Myometrial cell (primary cell): ENCODE measurements around the gene MCUR1.

DNA sequence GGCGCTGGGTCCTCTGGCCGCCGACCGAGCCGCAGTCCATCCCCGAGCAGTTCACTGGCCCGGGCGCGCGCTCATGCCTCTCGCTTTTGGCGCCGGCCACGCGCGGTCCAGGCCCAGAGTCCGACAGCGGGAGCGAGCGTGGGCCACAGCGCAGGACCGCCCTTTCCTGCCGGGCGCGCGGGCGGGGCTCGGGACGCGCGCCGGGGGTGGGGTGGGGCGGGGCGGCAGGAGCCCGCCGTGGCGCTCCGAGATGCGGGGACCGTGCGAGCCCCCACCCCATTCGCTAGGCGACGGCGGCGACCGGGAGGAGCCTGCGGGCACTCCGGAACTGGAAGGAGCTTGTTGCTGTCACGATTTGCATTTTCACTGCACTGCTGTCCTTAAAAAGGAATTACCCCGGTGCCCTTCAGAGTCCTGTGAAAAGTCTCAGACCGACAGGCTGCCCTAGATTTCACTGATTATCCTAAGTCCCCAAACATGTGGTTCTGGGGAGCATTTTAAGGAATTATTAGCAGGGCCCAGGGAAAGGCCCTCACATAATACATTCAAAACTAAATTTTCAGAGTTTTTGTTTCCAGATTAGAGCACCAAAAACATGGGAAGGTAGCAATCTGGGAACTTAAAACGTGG is at the start of gene MCUR1:
Gene MCUR1 (minus strand): TSS at position 168 of the 630 bp plus-strand sequence.
- RAMPAGE, long total RNA, result no peak

- RAMPAGE, long total RNA, result no peak
These were observed 34.5 kb upstream of the MCUR1 start for GRCh38 chr6:13848822-13849194.

GRCh38 chr6:14121728-14122812 is 4.5 kb downstream of the CD83 start:
- RAMPAGE, long total RNA, result no peak

GRCh38 chr6:14135145-14135748 is 17.7 kb downstream of the CD83 start:
- RAMPAGE, long total RNA, result no peak

GRCh38 chr6:14151020-14151584 is 33.5 kb downstream of the CD83 start:
- RAMPAGE, long total RNA, result no peak

DNA sequence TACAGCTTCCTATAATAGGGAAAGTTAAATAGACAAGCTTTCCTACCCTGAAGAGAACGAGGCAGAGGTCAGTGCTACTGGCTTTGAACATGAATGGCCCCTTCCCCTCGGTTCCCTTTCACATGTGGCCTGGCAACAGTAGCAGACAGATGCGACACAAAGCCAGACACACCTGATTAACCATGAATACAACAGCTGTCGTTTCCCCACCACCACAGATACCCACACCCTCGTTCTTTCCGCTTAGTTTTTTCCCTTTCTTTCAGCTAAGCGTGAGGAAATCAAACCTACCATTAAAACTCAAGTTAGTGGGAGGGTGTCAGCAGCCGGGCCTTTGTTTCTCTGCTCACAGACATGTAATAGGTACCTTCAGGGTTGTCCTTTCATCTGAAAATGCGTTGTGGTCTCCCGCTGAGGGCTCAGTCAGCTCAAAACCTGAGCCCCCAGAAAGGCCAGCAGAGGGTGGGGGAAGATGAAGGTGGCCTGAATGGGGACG is 516.7 kb upstream of the JARID2 start:
- RAMPAGE, long total RNA, result no peak

DNA sequence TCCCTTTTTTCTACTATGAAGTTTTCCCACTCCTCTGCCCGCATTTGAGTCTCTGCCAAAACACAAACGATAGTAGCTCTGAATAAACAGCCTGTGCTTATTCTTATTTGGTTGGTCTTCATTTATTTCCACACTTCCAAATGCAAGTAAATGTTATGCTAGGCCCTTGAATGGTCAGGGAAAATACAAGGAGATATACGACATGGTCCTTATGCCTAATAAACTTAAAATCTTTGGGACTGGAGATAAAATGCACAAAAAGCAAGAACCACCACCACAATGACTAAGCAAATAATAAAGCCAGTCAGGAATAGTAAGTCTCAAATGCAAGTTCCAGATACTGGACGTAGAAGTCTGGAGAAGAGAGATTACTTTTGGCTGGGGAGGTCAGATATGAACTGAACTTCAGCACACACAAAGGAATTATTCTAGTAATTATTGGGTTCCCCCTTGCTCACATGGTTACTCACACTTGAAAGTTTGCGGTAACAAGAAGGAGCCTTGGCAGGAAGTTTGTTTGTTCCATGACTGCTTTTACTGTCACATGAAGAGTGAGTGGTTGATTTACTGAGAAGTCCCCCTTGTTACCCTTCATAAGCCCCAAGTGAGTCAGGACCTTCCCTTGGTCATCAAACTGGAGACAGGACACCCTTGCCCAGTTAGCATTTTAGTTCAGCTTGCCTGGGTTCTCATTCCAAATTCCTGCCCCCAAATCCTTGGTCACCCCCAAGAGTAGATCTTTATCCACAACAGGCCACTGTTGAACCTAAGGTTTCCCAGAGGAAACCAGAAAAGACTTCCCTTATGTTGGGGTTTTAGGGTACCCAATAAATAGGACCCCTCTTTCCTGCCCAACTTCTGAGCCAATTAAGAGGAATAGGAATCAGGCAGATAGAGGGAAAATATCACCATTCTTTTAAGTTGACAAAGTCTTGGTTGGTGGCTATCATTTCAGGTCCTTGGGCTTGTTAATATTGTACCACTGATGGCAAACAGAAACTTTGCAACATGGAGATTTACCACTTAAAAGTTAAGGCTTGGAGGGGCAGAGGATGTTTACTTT is 511.1 kb upstream of the JARID2 start:
- RAMPAGE, long total RNA, result no peak

DNA sequence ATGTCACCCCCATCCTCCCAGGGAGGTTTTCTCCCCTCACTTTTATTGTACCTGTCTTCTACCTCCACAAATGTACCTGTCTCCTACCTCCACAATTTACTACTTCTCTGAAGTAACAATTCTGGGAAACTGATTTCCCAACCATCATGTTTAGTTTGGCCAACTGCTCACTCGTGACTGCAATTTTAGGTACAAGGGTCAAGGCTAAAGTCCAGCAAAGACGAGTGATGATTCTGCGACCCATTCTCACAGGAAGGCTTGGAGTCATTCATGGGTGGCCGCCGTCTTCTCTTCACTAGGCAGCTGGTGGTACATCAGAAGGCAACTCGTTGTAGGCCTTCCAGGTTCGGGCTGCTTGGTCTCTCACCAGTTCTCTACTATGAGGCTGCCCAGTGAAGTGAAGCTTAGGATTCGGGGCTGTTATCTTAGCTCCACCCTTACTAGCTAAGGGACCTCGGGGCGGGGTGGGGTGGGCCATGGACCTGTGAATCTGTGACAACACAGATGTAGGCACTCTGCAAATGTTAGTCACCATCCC is 483.7 kb upstream of the JARID2 start:
- RAMPAGE, long total RNA, result no peak

GRCh38 chr6:14784615-14785419 is 461.1 kb upstream of the JARID2 start:
- RAMPAGE, long total RNA, result no peak

DNA sequence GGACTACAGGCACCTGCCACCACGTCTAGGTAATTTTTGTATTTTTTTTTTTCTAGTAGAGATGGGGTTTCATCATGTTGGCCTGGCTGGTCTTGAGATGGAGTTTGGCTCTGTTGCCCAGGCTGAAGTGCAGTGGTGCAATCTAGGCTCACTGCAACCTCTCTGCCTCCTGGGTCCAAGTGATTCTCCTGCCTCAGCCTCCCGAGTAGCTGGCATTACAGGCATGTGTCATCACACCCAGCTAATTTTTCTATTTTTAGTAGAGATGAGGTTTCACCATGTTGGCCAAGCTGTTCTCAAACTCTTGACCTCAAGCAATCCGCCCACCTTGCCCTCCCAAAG is 404.3 kb upstream of the JARID2 start:
- RAMPAGE, long total RNA, result no peak

DNA sequence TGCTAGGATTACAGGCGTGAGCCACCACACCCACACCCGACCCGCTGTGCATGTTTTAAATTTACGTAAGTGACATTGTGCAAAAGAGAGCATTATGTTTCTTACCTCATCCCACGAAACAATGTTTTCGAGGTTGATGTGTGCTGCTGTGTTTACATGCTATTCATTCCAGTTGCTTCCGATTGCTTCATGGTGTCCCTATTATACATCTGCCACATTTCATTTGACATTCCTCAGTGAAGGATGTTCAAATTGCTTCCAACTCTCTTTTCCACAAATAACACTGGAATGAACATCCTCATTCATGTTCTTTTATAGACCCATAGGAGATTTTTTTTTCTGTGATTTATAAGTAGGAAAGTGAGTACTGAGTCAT is 403.9 kb upstream of the JARID2 start:
- RAMPAGE, long total RNA, result no peak

- RAMPAGE, long total RNA, result no peak
These were observed 381.7 kb upstream of the JARID2 start for GRCh38 chr6:14863835-14864859.

DNA sequence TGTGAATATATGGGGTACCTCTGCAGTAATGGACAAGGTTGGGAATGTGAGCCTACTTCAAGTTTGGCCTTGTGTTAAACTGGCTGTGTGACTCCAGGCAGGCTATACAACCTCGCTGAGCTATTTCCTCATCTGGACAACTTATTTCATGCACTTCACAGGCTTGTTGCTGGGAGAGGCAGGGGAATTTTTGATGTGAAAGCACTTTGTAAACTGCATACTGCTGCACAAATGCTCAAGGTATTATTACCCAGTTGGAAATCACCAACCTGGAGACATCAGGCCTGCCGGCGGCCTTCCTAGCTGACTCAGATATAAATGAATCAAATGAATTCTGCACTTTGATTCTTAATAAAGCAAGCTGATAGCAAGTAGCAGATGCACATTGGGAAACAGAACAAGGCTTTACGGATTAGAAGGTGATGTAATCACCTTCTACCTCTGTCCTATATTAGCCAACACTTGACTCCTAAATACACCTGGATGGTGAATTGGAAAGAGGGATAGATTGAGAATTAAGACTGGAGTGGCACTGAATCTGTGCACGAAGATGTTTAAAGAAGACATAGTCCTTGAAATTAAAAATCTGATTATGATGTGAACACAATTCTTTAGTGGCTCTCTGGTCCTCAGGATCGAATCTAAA is 10.1 kb downstream of the JARID2 start:
- RAMPAGE, long total RNA, result no peak

- RAMPAGE, long total RNA, result no peak
These were observed 63.7 kb downstream of the JARID2 start for GRCh38 chr6:15309483-15310139.

- RAMPAGE, long total RNA, result no peak
These were observed 78.2 kb downstream of the JARID2 start for GRCh38 chr6:15324102-15324419.

GRCh38 chr6:15338515-15339272 is 92.8 kb downstream of the JARID2 start:
- RAMPAGE, long total RNA, result no peak

GRCh38 chr6:15373700-15374299 is 127.9 kb downstream of the JARID2 start:
- RAMPAGE, long total RNA, result no peak

GRCh38 chr6:15414365-15414854 is 168.5 kb downstream of the JARID2 start:
- RAMPAGE, long total RNA, result no peak

- RAMPAGE, long total RNA, result no peak
These were observed 158.9 kb downstream of the DTNBP1 start for GRCh38 chr6:15503824-15504527.

DNA sequence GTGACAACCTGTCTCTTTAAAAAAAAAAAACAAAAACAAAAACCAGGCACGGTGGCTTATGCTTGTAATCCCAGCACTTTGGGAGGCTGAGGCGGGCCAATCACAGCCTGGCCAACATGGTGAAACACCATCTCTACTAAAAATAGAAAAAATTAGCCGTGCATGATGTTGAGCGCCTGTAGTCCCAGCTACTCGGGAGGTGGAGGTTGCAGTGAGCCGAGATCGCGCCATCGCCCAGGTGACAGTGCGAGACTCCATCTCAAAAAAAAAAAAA is 147.2 kb downstream of the DTNBP1 start:
- RAMPAGE, long total RNA, result no peak